Vermiform appendix (tissue), 1 donor: Measurements from ENCODE around the genes CHEK2 and EMID1.

DNA sequence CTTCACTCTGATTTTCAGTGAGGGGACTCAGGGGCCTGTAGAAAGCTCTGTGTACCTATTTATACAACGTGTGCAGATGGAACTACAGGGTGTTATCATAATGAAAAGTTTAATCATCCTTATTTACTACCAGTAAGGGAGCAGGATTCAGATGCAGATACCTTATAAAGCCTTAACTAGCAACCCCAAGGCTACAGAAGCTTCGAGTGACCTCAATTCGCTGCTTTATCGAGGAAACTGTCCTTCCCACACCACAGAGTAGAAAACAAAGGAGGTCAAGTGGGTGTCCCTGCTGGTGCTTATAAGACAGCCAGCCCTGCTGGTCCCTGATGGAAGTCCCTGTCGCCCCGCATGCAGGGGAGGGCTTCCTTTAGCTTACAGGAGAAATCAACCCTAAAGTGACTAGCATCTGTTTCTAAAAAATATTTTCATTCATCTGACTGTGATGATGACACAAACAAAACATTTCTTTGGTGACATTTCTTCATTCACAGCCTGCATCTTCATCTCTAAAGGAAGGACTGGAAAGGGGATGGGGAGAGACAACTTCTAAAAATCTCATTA is 7.3 kb downstream of the MN1 start:
- PRO-cap, result no peak

GRCh38 chr22:27810393-27811068 is 9.0 kb upstream of the MN1 start:
- PRO-cap, result no peak

GRCh38 chr22:27870343-27871142 is 48.5 kb downstream of the PITPNB start:
- PRO-cap, result no peak

DNA sequence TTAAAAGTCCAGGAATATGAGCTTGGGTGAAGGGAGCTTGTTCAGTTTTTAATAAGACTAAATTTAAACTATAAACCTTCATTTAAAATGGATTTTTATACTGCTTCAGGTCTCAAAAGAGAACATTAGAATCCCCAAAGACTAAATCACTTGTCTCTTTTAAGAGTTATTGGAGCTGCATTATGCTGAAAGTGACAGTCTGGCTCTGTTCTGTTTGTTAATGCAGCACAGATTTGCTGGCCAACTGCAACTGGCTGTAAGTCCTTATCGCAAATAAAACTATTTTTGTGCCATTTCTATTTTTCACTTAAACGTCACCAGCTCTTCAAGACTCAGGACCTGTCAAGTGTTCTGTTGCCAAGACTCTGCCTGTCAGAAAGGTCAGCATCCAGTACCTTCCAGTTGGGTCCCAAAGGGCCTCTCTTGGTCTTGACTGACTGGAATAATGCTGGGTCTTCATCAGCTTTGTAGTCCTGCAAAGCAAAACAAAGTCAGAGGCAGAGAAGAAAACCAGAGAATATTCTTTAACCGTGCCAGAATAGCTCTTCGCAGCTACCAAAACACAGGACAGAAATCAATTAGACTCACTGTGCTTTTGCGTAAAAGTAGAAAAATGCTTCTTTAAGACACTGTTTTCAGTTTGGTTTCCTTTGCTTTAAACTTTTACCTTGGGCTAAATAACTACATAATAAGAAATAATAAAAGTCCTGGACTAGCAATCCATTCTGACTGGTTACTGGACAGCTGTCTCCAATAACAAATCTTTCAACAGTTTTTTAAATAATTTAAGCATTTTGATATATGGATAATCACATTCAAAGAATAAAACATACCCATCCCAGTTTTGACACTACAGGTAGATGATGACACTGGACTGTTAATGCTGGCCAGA is 45.5 kb downstream of the PITPNB start:
- PRO-cap, result no peak

- PRO-cap, result no peak
Measured at GRCh38 chr22:27982390-27982845, 63.4 kb upstream of the PITPNB start.

DNA sequence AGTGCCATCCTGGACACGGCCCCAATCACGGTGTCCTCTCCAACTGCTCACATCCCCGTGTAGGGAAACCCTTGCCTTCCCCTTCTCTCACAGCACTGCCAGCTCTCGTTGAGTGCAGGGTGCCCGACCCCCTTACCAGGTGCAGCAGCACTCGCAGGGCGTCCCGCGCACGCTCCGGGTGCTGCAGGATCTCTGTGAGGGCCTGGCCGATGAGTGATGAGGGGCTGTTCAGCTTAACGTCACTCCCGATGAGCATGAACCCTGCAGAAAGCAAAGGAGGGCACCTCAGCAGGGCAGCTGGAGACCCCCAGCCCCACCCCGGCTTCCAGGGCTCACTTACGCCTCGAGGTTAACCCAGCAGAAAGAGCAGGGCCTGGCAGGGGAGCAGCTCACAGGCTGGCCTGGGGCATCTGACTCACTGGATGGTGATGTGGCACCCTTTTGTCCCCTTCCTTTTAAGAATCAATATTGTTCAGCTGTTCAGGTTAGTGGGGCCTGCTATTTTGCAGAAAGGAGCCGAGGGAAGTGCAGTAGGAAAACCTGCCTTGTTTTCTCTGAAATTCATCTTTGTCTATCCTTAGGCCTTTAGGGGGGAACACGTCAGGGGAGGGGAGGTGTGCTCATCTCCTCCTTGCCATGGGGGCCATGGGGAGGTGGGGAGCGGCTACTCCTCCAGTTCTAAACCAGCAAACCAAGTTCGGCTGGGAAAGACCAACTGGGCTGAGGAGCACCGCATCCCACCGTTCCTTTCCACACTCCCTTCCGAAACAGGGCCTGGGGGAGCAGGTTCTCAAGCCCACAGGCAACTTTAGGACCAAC is 77.2 kb upstream of the PITPNB start:
- PRO-cap, result no peak

- PRO-cap, result no peak
Measured at GRCh38 chr22:28019204-28019842, 100.3 kb upstream of the PITPNB start.

- PRO-cap, result no peak
Measured at GRCh38 chr22:28034610-28035252, 115.7 kb upstream of the PITPNB start.

DNA sequence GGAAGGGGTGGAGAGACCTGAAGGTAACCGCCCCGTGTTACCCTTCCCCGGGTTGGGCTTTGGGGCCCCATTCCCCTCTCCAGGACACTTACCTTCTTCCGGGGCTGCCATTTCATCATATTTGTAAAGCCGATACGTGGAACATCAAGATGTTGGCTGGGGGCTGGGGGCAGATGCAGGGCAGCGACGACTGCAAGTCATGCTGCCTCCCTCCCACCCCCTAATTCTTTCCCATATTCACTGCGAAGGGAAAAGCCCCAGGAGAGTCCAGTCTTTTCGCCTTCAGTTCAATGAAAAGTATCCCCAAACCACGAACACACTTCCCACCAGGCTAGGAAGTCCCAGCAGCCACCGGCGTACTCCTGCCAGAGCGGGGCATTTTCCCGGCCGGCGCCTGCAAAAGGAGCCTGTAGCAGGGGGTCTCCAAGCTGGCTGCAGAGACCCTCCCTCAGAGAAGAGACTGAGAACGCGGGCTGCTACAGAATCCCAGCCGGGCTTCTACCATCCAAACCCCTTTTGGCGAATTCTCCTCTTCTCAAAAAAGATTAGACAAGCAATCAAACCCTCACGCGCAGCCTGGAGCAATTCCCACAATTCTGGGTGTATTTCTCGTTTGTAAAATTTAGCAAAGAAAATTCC is 236.7 kb downstream of the TTC28 start:
- PRO-cap, result no peak

GRCh38 chr22:28711867-28712894 is 29.4 kb downstream of the CHEK2 start:
- PRO-cap, result no peak

DNA sequence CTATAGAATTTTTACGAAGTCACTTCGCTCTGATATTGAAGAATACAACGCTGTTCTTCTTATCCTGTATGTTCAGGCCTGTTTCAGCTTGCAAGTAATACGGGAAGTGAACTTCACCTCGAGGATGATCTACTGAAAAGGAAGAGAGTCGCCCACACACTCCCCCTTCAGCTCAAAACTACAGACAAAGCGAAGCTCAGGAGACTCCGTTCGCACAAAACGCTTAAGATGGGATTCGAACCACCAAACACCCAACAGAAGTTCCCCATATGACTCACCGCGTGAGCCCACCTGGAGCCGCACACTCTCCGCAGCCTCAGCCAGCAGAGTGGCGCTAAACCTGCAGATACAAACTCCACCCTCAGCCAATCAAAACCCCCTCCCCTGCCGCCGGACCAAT is at the start of gene CHEK2:
Gene CHEK2 (minus strand): TSS at position 330 of the 400 bp plus-strand sequence.
- PRO-cap, result bidirectional peak, plus-strand start outside the sequence, minus-strand start at position 330 of the sequence

DNA sequence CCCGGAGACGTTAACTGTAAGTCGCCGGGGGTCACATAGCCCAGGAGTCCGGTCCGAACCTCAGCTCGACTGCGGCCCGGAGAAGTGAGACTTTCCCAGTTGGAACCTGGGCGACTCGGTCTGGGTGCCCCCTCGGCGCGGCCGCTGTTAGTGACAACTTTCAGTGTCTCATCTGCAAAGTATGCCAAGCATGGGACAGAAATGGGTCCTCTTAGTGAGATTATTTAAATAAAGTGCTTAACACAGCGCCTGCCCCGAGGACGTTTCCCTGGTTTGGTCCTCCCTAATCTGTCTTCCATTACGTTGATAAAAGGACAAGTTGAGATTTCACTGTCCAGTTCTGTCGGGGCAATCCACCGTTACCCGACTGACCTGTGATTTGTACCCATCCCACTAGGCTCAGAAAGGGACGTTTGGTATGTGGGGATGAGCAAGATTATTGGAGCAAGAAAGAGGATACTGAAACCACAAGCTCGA is 751 bp downstream of the CCDC117 start:
- PRO-cap, result bidirectional peak, plus-strand start at position 337 of the sequence, minus-strand start at position 86 of the sequence

DNA sequence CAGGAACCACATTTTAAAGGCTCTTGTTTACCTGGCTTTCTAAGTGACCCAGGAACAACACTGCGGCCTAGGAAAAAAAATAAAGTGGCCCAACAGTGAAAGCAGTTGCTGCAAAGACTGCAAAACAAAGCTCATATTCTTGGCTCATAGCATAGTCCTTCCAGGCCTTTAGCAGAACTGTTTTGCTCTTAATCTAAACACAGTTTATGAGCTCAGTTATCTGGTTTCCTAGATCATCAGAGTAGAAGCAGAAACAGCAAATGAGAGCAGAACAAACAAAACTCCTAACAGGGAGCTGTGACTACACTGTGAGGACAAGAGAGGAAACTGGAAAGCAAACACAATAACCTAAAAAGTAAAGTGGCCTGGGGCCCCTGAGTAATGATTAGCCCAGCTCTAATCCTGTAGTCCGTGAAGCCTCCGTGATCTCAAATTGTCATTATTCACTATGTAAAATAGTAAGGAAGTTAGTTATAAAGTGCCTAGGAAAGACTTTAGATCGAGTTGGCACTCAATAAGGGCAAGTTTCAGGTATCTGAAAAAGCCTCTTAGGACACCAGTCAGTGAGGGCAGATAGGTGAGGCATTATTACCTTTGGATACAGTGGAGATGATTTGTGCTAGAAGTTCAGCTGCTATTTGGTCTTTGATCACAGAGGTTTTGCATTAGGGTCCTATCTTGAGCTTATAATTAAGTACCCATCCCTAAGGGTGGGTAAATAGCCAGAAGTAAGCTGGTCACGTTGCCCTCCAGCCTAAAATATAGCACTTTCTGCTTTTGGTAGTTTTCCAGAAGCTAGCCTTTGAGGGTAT is 11.7 kb downstream of the CCDC117 start:
- PRO-cap, result no peak

DNA sequence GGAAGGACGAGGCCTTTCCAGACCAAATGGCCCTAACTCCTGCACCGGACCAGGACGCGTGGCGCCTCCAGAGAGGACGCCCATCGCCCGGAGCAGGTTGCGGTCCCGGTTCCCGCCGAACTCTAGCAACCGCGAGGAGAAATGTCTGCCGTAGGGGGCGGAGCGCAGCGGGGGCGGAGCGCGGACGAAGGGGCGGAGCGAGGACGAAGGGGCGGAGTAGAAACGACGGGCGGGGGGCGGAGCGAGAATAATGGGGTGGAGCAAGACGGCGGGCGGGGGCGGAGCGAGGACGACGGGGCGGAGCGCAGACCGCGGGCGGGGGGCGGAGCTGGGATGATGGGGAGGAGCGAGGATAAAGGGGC is 350 bp upstream of the ZNRF3 start:
- PRO-cap, result unidirectional peak, minus-strand start at position 124 of the sequence

DNA sequence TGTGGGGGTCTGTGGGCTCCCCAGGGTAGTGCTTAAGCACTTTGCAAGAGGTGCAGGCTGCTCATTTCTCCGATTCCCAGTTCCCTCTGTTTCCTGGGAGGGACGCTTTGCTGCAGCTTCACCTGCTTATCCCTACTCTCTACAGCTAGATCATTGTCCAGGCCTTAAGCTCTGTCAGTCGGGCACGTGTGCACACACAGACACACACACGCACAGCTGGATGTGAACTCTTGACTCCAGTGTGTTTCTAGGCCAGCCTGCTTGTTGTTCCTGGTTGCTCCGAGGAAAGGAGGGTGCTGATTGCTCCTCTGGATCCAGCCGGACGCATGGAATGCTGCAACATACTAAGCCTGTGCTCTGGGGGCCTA is 19.7 kb downstream of the ZNRF3 start:
- PRO-cap, result no peak

GRCh38 chr22:28917795-28918529 is 34.6 kb downstream of the ZNRF3 start:
- PRO-cap, result no peak

- PRO-cap, result no peak
Measured at GRCh38 chr22:29032198-29033150, 29.2 kb downstream of the C22orf31 start.

- PRO-cap, result no peak
Measured at GRCh38 chr22:29044685-29045201, 16.9 kb downstream of the C22orf31 start.

GRCh38 chr22:29073597-29074929 is 1.2 kb downstream of the KREMEN1 start:
- PRO-cap, result bidirectional peak, plus-strand start at chr22:29074054, minus-strand start at chr22:29073980; bidirectional peak, plus-strand start at chr22:29074095, minus-strand start at chr22:29074102

- PRO-cap, result bidirectional peak, plus-strand start at chr22:29205942, minus-strand start at chr22:29205805
Measured at GRCh38 chr22:29205618-29206572, at the start of gene EMID1. Gene EMID1, plus strand, starts transcription at chr22:29205896.